Measurements from ENCODE around the genes CTSW and DRAP1.

DNA sequence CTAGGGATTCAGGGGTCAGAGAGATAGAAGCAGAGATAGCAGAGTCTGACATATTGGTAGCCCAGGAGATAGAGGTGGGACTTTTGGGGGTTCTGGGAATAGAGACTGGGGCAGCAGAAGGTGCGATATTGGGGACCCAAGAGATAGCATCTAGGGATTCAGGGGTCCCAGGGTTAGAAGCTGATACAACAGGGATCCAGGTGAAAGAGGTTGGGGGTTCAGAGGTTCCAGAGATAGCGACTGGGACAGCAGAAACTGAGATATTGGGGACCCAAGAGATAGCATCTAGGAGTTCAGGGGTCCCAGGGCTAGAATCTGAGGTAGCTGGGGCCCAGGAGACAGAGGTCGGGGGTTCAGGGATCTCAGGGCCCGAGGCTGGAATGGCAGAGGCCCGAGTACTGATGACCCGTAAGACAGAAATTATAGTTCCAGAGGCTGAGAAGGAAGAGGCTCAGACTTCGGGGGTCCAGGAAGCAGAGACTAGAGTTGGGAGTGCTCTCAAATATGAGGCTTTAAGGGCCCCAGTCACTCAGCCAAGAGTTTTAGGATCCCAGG lies 7.1 kb downstream of the EHBP1L1 start:
- PRO-cap = no peak

DNA sequence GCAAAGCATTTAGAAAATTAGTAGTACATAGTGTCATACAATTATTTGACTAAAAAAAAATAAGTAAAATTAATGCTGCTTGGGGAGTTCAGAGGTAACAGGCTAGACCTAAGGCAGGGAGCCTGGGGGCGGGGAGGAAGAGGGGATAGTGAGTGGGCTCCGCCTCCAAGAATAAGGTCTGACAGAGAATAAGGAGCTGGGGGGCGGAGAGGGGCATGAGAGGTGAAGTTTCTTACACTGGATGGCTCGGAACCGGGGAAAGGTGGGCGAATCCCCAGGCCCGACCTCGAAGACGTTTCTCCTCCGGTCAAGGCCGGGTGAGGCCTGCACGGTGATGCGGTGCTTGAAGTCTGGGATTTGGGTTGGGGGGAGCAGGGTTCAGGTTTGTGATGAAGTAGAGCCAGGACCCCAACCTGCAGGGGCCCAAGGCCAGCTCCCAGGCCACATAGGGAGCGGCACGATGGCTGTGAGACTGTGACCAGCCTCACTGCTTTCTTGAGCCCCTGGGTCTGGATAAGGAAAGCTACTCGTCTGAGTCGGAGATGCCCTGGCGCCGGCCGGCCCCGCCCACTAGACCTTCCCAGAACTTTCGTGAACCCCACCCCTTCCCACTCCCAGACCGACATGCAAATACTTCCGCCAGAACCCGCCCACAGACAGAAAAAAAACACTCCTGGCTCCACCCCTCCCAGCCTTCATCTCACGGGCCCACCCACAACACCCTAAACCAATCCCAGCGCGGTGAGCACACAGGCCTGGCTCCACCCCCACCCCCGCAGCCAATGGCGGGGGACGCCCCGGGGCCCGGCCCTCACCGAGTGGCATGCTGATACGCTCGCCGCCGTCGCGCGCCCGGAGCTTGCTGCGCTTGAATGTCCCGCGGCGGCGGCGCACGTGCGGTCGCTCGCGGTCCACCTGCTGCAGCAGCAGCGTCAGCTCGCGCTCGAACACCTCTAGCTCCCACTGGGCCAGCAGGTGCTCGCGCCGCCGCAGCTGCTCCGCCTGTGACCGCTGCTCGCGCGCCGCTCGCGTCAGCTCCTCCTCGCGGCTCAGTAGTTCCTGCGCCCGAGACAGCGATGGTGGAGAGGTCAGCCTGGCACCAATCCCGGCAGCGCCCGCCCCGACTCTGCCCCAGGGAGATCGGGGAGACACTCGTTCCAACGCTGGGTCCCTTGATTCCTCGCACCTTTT lies 7.2 kb downstream of the MAP3K11 start:
- PRO-cap = unidirectional peak, minus-strand start at position 511 of the sequence

GRCh38 chr11:65652788-65653862 lies 9.6 kb downstream of the RELA start:
- PRO-cap = bidirectional peak, plus-strand start at chr11:65653054, minus-strand start at chr11:65652958; bidirectional peak, plus-strand start at chr11:65653781, minus-strand start at chr11:65653615

GRCh38 chr11:65853755-65854576 lies 4.0 kb downstream of the CFL1 start:
- PRO-cap = bidirectional peak, plus-strand start at chr11:65854171, minus-strand start at chr11:65854007; bidirectional peak, plus-strand start at chr11:65854487, minus-strand start at chr11:65854238

- PRO-cap = no peak
Observed at GRCh38 chr11:65862969-65863238, 2.7 kb downstream of the MUS81 start.

DNA sequence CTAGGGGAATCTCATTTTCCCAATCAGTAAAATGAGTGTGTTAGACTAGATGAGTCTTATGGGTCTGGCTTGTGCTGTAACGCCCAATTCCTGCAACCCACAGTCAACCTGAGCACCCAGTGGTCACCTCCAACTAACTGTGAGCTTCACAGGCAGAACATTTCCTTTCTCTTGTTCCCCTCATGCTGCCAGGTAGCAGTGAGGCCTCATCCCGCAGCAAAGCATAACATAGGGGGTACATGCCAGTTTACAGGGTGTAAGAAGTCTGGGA lies 3.8 kb downstream of the EFEMP2 start:
- PRO-cap = no peak

DNA sequence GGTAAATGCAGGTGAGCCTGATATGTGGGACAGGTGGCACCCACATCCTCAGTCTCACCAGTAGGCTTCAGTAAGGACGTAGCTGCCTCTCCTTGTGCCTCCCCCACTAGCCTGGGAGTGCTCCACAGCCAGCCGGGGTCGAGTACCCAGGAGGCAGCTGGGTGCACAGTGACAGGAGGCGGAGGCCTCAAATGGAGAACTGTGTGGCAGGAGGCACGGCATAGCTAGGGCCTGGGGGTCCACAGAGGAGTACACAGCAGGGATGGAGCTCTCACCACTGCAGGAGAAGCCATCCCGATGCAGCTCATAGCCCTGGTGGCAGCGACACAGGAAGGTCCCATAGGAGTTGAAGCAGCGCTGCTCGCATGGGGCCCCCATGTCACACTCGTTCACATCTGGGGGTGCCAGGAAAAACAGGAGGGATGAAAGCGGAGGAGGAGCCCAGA lies 3.0 kb downstream of the EFEMP2 start:
- PRO-cap = no peak

DNA sequence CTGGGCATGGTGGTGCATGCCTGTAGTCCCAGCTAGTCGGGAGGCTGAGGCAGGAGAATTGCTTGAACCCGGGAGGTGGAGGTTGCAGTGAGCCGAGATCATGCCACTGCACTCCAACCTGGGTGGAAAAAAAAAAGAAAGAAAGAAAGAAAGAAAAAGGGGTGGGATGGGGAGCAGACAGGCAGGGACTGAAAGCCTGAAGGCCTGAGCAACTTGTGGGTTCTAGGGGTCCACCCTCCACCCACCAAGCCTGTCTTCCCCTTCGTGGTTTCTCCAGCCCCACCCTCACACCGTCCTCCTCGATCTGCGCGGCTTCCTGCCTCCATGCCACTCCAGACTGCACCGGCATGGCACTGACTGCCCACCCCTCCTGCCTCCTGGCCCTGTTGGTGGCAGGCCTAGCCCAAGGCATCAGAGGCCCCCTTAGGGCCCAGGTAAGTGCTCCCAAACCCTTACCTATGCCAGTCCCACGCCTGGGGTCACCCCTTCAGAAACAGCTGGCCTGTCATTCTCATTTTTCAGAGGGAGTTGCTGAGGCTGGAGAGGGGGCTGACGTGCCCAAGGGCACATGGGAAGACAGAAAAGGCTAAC lies at the start of gene CTSW:
TSS of gene CTSW (plus strand) at position 330 of the 591 bp plus-strand sequence.
- PRO-cap = no peak

DNA sequence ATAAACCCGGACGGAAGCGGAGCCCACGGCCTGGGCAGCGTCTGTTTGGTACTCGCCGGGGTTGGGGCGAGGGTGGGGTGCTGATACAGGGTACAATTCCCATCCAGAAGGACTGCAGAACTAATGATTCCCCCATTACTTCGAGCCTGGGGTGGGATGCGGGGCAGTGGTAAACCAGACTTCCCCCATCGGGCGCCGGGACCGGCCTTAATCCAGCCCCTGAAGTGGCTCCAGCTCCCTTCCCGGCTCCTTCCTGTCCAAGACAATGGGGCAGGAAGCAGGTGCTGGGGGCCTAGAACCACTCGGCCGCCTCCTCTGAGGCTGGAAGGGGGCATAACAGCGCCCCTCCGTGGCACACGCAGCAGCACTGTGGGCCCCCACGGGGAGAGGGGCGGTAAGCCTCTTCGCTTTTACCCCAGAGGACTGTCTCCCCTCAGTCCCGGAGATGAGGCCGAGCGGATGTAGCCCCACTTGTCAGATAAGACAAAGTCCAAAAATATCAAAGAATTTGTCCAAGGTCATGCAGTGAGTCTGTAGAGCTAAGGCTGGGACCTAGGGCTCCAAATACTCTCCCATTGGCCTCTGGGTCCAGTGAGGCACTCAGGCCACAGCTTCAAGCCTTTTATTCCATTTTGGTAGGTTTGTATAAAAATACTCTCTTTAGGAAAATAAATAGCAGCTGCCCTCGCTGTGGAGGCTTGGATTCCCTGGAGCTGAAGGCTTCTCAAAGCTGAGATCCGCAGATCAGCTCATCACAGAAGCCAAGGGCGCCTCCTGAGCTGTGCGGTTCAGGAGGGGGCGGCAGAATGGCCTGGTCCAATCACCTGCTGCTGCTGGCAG lies 1.4 kb downstream of the CCDC85B start:
- PRO-cap = unidirectional peak, minus-strand start at position 209 of the sequence

DNA sequence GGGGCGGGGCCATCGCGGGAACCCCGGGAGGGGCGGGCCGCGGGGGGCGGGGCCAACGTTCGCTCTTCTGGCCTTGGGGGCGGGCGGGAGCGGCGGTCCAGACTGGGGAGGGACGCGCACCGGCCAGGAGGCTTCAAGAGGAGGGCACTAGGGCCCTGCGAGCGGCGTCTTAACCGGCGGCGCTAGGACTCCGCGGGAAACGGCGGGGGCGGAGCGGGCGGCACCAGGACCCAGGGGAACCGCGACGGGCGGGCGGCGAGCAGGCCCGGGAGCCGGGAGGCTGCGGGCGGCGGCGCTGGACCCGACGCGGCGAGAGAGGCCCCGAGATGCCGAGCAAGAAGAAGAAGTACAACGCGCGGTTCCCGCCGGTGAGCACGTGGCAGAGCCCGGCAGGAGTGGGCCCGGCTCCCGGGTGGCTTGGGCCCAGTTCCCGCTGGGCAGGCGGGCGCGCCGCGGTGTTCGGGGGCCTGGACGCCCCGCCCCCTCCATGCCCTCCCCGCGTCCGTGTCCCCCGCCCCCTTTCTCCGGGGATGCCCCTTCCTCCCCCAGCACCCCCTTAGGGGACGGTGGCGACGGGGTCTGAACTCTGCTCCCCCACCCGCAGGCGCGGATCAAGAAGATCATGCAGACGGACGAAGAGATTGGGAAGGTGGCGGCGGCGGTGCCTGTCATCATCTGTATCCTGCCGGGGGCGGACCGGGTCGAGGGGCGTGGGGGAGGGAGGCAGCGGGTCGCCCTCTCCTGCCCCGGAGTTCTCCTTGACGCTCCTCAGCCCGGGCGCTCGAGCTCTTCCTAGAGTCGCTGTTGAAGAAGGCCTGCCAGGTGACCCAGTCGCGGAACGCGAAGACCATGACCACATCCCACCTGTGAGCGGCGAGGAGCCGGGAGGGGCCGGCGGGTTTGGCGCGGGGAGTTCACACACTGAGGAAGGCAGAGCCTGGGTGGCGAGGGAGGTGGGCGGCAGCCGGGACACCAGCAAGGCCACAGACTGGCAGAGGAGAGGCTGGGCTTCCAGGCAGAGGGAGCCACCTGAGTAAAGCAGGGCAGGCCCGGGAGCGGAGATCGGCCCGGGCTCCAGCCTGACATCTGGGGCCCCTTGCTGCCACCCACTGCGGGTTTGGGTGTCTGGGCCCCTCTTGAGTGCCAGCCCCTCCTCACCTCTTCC lies at the start of gene DRAP1:
TSS of gene DRAP1 (plus strand) at position 251 of the 1,165 bp plus-strand sequence.
- PRO-cap = bidirectional peak, plus-strand start at position 95 of the sequence, minus-strand start outside the sequence; unidirectional peak, plus-strand start at position 262 of the sequence

DNA sequence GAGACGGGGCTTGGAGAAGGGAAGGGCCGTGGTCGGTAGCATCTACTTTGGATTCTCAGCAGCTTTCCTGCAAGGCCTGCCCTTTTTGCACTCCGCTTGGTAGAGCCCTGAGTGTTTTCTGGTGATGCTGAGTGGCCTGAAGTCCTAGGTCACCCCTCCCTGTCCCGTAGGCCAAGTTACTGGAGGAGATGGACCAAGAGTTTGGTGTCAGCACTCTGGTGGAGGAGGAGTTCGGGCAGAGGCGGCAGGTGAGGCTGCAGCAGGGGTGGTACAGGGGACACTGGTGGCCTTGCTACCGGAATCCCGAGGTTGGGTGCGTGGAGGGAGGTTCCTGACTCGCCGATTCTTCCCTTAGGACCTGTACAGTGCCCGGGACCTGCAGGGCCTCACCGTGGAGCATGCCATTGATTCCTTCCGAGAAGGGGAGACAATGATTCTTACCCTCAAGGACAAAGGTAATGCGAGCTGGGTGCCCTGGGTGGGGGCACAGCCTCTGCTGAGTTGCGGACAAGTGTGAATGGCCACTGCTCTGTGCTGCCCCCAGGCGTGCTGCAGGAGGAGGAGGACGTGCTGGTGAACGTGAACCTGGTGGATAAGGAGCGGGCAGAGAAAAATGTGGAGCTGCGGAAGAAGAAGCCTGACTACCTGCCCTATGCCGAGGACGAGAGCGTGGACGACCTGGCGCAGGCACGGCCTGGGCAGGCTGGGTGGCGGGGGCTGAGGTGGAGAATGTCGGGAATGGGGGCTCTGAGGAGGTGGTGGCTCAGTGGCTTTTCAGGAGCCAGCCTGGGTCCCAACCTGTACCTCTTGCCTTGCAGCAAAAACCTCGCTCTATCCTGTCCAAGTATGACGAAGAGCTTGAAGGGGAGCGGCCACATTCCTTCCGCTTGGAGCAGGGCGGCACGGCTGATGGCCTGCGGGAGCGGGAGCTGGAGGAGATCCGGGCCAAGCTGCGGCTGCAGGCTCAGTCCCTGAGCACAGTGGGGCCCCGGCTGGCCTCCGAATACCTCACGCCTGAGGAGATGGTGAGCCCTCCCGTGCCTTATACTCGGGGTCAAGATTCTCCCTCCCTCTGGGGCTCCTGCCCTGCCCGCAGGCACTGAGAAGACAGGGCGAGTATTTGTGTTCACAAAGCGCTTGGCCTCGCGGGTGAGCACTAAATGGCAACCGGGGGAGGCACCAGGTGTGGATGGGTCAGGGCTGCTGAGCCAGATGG lies 4.4 kb downstream of the SART1 start:
- PRO-cap = no peak

GRCh38 chr11:66002618-66003195 lies 404 bp downstream of the BANF1 start:
- PRO-cap = bidirectional peak, plus-strand start at chr11:66002789, minus-strand start at chr11:66002688

DNA sequence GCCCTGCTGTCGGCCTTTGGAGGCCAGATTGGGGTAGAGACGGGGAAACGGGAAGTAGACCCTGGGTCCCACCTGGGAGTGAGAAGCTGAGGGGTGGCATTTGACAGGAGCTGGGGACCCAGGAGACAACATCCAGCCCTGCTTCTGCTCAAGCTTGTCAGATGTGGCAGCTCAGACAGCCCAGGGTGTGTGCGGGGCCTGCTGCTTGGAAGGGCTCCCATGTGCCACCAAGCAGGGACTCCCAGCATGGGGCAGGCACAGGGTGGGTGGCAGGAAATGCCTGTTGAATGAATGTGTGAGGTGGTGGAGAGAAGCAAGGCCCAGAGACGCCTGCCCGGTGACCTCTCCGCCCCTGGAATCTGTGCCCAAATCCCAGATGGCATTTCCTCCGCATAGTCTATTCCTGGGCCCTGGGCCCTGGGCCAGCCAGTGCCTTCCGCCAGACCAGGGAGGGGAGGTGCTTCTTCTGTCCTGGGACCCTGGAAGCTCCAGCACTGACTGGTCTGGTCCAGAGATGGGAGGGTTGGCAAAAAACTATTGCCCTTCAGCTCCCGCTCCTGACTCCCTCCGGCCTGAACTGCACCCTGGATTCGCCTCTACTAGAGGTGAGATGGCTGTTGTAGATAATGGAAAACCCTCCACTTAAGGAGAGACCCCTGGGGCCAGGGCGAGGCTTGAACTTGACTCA lies 3.6 kb downstream of the CST6 start:
- PRO-cap = no peak

GRCh38 chr11:66063220-66063946 lies 6.7 kb upstream of the PACS1 start:
- PRO-cap = no peak

DNA sequence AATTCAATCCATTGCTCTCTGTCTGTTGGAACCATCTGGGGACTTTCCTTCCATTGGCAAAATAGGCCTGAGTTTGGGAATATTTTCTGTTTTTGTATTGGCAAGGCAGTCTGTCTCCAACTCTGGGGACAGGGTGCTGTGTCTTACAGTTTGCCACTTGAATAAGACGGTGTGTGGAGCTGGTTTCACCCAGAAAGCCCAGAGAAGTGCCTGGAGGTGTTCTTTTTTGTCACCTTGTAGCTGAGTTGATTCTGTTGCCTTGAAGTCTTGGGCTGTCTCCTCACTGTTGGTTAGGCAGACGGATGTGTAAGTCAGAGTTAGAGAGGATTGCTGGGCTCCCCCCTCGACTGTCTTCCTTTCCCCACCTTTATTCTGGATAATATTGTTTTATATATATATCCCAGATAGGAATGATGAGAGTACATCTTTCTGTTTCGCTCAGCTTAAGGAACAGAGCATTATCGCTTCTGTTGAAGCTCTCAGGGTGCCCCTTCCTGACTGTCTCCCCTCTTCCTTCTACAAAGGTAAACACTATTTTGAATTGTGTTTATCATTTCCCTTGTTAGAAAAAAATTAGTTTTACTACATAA lies 1.5 kb downstream of the PACS1 start:
- PRO-cap = no peak

DNA sequence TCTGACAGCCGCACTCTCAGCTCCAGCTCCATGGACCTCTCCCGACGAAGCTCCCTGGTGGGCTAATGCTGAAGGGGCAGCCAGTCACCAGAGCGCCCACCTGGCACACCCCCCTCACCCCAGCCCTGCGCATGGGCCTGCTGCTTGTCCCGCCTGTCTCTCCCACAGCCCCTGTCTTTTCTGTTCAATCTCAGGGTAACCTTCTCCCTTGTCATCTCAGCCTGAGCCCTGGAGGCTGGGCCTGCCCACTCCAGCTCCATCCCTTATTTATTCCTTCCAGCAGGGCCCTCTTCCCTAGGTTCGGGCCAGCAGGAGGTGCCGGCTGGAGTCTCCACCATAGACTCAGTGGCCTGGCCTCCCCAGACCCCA lies 1.6 kb upstream of the RAB1B start:
- PRO-cap = no peak

GRCh38 chr11:66317718-66318825 lies 1.2 kb upstream of the CD248 start:
- PRO-cap = unidirectional peak, minus-strand start at chr11:66317899

DNA sequence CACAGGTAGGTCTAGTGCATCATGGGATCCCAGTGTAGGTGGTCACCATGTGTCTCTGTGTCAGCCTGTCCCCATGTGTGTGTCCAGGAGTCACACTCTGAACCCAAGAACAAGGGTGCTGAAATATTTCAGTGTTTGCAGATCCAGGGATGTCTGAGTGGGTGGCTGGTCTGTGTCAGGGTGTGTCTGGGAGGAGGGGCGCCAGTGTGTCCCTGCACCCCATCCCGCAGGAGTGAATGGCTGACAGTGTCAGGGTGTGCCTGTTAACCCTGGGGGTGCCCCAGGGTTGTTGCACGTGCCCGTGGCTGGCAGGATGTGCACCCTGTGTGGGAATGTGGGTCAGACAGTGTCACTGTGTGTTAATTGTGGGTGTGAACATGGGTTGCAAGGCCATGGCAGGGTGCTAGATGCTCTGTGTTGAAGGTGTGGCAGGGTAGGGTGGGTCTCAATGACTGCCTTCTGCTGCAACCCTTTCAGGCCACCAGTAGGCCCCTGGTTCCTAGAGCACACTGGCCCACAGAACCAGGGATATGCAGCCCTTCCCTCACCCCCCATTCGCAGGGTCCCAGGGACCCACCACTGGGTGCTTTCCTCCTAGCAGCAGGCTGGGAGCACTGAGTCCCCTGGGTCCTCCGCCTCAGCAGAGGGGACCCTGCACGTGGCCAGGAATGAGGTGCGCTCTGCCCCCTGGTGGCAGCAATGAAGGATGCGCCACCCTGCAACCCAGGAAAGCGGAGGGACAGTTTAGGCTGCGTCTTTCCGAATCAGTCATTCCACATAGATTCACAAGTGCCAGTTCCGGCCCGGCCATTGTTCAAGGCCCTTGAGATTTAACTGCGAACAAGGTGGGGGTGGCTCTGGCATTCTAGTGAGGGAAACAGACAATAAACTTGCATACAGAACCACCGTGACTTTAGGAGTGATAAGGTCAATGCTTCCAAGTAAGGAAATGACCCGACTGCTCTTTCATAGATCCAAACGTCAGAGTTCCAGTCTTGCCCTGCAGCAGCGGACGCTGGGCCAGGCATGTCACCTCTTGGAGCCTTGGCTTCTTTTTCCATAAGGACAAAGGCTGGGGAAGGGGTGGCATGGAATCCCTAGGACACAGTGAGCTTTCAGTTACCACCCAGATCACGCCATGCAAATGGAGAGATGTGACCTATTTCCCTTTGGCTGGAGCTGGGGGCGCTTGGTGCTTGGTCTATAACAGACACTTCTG lies 8.0 kb downstream of the RIN1 start:
- PRO-cap = no peak

GRCh38 chr11:66332254-66332866 lies 3.9 kb downstream of the RIN1 start:
- PRO-cap = no peak

GRCh38 chr11:66360058-66361100 lies 11.2 kb downstream of the SLC29A2 start:
- PRO-cap = no peak